T47D (cell line): ENCODE measurements around a stretch of chr3.

DNA sequence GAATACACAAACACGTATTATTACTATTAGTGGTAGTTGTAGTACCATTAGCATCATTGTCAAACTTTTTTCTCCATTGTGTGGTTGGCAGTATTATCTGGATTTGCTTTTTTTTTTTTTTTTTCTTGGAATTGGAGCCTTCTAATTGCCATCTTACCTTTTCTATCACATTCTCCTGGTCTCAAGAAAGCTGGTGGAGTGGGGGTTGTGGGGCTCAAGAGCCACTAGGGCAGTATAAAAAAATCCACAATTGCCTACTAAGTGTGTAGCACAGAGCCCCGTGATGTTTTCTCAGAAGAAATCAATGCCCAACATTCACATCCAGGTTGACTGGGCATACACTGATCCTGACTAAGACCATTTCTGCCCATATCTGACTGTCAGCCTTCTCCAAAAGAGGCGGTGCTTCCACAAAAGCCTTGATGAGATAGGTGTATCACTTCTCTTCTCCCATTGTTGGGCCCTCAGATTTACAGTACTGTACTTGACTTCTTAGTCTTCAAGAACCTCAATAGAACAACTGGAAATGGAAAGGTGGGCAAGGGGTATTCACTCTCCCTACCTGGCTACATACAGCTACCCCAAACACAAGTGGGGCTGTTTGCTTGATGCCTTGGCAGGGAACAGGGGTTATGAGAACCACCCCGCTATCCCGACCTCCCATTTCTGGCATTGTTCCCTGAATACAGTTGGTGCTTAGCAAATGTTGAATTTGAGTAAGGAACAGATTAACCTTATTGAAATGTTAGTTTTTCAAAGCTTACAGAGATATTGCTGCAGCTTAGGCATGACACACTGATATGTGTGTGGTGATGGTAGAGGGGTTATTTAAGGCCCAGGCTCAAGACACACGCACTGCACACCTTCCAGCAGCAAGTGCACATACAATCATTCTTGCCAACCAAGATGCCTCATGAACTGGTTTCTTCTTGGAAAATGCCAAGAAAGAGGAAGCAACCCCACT lies 1.3 kb downstream of the POPDC2 start:
- RRBS = no CpG with 5 or more reads among the region's 6 CpGs

GRCh38 chr3:119795763-119796330 lies 13.9 kb downstream of the NR1I2 start:
- RRBS = no CpG with 5 or more reads among the region's 3 CpGs

- RRBS = no CpG with 5 or more reads among the region's 5 CpGs
Measured at GRCh38 chr3:119892160-119892448, 110.2 kb downstream of the NR1I2 start.

DNA sequence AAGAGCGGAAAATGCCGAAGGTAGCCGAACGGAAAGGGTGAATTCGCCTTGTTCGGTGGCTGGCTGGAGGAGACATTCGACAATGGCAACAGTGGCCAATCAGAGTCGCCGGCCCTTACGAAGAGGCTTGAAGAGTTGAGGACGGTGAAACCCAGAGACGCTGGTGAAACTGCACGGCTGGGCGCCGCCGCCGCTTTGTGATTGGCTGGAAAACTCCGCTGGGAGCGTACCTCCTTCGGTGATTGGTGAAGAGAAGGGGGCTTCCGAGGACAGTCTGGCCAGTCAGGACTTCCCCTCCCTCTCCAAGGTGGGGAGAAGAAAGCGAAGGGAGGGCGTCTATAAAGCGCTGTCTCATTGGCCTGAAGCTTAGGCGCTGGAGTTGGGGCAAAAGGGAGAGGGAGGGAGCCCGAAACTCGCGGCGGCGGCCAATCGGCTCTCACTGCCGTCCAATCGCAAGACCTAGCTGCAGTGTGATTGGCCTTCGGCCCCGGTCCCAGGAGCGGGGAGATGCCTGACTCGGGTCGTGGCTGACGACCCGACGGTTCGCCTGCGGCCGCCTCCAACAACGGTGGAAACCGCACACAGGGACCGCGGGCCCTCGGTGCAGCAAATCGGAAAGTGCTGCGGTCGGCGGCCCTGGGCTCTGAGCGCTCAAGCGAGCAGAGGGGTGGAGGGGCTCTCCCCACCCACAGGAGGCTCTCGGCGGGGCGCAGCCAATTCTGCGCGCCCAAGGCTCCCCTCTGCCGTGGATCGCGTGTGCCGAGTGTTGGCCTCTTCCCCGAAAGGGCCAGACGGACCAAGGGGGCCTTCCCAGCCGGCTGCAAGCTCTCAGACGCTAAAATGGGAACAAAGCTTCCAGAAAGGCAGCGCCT lies 725 bp upstream of the GSK3B start:
- RRBS = no CpG with 5 or more reads among the region's 69 CpGs

- RRBS = no CpG with 5 or more reads among the region's 3 CpGs
Measured at GRCh38 chr3:120145589-120146057, 51.4 kb upstream of the GSK3B start.

DNA sequence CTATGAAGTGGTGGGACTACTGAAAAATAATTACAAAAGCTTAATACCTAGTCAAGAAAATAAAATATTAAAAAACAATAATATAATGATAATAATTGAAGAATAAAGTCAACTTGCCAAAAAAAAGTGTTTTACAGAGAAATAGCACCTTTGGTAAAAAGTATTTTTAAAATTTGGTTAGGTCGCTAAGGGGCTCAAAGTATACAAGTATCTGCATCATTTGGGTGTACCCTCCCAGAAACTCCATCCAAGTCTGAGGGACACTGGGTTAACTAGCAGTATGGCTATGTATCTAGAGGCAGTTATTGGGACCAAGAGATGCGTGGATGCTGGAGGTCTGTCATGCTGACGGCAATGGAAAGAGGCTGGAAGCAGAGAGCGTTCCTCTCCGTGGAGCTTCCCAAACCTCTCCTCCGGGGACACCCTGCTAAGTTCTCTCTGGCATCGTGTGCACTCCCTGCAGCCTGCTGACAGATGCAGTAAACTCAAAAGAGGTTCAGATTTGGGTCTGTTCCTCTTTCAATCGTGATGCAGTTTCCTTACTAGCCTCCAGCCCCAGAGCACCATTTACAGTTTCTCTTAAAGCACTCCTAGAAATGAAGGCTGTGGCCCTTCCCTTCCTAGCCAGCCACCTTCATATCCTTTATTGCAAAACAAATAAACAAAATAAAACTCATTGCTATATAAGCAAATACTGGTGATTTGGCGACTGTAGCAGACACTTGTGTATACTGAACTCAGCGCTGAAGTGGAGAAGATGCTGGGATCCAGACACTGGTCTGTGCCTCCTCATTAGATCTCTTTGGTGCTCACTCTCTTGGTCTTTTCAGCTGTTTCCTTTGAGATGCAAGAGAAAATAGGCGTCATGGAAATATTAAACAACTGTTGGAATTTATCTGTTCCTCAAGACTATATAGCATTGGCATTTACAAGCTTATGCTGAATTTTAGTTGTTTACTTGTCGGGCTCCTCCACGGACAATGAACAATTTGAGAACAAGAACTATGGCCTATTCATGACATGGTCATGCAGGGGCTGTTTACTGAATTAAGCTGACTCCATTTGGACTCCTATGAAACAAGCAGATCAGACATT lies 47.4 kb upstream of the LRRC58 start:
- RRBS = no CpG with 5 or more reads among the region's 13 CpGs

- RRBS = no CpG with 5 or more reads among the region's 14 CpGs
Measured at GRCh38 chr3:120418254-120419418, 32.2 kb downstream of the FSTL1 start.

DNA sequence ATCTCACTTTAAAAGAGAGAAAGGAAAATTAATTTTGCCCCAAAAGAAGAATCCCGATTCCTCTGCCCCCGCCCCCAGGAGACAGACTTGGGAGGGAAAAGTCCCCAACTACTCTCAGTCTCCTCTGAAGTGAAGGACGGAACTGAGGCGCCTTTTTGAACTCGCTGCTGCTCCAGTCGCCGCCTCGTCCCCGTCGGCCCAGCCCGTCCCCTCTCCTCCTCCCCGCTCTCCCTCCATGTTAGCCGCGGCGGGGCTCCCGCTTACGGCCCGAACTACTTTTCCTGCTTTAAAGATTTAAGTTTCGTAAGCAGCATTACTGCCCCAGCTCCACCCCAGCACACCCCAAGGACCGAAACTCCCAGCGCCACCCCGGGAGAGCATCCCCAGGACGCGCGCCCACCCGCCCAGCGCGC lies 567 bp downstream of the FSTL1 start:
- RRBS = 1% methylated on average over 7 of the region's 28 CpGs

DNA sequence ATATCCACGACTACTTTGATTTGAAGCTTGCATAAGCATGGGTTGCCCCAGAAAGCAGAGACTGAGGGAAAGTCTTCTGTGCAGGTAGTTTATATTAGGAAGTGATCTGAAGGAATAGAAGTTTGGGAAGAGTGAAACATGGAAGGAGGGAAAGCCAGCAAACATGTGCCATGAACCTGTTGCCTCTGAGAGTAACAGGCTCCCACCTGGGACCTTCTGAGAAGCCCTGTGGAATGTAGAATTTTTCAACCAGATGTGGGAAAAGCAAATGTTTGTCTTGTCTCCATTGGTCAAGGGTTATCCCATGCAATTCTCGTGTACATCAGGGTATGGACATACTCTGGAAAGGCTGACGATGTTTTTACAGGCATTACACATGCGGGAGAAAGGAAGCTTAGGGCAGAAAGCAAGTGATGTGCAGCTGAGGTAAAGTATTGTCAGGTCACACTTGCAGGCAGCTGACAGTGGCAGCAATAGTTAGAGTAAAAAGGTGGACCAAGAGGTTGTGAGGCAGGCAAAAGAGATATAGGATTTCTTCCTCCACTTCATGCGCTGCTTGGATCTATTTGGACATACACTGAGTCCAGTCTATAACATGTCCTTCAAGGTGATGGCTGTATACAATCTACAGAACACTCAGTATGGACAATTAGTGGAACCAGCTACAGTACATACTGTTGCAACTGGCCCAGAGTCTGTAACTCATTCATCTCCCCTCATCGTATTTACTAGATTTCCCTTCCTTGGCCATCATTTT lies 7.3 kb downstream of the NDUFB4 start:
- RRBS = no CpG with 5 or more reads among the region's 6 CpGs

DNA sequence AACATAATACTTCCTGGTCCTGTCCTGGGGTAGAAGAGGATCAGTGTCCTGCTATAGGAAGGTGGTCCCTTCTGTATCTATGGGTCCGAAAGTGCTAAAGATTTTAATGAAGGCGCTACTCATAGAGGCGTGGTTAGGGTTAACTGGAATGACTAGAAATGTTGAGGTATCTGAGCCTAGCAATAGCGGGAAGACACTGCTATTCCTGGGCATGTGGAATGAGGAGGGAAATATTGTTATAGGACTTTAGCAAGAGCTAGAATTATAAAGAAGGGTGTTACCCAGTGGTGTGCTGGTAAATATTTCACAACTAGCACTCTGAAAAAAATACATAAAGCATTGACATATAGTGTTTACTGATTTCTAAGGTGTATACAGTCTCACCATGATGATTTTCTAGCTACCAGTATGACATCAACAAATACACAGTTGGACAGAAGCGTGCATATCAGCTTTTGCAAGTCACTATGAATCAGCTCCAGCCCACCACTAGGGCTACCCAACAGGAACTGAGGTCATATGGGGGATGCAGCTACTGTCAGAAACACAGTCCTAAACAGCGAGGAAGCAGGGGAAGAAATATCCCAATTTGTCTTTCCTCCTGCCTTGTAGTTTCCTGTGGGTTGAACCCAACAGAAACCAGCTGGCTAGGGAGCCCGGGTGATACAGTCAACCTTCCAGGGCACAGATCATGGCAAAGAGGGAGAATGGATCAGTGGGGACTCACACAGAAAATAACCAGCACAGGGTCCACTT lies 39.7 kb downstream of the HGD start:
- RRBS = no CpG with 5 or more reads among the region's 7 CpGs

- RRBS = no CpG with 5 or more reads among the region's 7 CpGs
Measured at GRCh38 chr3:120679660-120680257, 2.3 kb downstream of the HGD start.

GRCh38 chr3:120689270-120689814 lies 7.3 kb upstream of the HGD start:
- RRBS = no CpG with 5 or more reads among the region's 3 CpGs

- RRBS = no CpG with 5 or more reads among the region's 1 CpG
Measured at GRCh38 chr3:120693639-120694165, 11.7 kb upstream of the HGD start.

GRCh38 chr3:120855755-120856422 lies 52.1 kb upstream of the STXBP5L start:
- RRBS = no CpG with 5 or more reads among the region's 7 CpGs

GRCh38 chr3:121601058-121601848 lies 8.1 kb downstream of the FBXO40 start:
- RRBS = no CpG with 5 or more reads among the region's 6 CpGs

DNA sequence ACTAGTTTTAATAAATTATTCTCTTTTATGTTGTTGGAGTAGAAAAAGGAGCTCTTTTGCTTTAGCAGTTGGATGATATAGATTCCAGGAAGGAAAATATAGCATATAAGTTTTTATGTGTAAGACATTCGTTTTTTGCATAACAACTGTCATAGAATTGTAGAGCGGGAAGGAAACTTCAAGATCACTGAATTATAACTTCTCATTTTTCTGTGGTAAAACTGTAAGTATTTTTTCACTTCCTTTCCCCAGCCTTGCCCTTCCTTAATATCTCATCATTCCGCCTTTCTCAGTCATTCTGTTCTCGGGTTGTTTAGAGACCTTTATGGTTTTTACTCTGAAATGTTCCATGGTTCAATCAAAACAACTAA lies 1.0 kb downstream of the EAF2 start:
- RRBS = no CpG with 5 or more reads among the region's 4 CpGs

GRCh38 chr3:121919114-121919504 lies 24.9 kb downstream of the SLC15A2 start:
- RRBS = no CpG with 5 or more reads among the region's 10 CpGs

DNA sequence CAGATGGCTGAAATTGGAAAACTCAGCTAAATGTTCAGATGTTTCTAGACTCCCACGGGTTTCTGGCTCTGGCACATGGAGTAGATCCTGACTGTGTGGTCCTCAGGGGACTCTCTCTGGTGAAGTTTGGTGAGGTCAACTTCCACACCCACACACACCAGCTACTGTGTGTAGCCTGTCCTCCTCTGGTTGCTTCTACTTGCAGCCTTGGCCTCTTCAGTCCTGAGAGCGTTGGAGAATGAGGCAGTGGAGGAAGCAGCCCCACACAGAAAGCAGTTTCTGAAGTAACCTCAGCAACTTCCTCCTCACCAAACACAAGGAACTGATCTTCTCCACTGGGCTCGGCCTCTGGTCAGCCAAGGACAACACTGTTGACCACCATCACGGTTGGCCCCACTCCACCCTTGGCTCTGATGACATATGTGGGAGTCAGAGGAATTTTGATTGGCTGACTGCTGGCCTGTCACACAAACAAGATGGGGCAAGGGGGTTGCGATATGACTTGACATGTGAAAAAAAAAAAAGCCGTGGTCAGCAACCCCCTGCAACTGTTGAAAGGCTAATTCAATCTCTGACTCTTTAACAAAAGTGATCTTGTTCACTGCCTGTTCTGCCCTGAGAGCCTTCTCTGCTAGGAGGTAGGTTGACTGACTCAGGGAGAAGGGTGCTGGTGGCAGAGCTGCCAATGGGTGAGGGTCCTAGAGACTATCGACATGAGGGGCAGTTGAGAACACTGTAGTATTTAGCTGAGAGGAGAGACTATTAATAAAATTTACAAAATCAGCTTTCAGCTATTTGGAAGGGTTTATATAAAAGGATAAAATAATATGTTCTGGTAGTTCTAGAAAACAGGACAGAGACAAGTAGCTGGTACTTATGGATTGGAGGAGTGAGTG lies 19.7 kb downstream of the CD86 start:
- RRBS = no CpG with 5 or more reads among the region's 7 CpGs

DNA sequence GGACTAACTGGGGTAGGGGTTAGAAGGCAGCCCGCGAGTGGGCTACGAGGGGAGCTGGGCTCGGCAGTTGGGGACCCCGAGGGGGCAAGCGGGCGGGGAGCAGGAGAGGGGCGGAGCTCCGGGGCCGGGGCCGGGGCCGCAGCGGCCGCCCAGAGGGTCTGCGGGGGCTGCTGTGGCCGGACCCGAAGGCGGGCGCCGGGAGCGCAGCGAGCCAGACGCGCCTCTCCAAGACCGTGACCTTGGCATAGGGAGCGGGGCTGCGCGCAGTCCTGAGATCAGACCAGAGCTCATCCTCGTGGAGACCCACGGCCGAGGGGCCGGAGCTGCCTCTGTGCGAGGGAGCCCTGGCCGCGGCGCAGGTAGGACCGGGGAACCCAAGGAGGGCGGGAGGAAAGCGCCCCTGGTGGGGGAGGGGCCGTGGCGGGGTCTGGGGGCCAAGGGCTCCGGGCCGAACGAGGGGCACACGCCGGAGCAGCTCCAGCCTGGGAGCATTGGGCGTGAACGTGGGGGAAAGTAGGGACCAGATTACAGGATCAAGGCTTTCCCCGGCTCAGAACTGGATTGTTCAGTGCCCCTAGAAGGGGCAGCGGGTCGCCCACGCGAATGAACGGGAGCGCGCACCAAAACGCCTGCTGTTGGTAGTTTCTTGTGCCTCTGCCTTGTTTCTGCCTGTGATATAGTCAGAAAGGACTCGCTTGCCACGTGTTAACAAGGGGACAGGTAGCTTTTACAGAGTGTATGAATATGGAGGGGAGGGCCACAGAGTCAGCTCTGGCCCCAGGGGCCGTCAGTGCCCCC lies 902 bp downstream of the CASR start:
- RRBS = 37% methylated on average over 28 of the region's 60 CpGs

GRCh38 chr3:122365492-122366127 lies 17.4 kb downstream of the MIX23 start:
- RRBS = no CpG with 5 or more reads among the region's 7 CpGs